Mononuclear cell (primary cell): ENCODE measurements around the genes CTIF and C18orf32.

GRCh38 chr18:47929658-47930127, 766 bp downstream of the SMAD2 start:
- RRBS: no CpG with 5 or more reads among the region's 11 CpGs

DNA sequence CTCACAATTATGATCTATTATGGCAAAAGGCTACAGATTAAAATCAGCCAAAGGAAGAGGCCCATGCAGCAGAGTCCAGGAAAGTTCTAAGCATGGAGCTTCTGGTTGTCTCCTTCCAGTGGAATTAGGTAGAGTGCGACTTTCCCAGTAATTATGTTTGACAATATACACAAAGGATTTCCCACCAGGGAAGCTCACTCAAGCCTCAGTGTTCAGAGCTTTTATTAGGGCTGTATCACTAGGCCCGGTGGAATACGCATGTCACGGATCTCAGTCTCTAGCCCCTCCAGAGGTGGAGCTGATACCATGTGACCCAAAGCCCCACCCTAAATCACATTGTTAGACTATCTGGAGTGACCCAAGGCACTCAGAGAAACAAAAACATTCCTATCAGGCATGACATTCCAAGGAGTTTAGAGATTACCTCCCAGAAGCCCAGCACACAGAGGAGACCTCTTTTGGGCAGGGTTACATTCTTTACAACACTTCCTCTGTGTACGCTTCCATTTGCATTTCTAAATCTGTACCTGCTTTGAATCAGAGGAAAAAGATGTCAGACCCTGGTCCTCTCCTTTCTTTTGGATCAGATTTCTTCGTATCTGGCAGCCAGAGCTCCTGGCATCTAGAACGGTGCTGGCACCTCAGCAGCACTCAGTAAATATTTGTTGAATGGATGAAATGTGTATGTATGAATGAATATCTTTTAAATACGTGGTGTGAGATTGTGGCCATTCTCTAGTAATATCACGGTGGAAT, 37.6 kb upstream of the SMAD2 start:
- RRBS: no CpG with 5 or more reads among the region's 9 CpGs

DNA sequence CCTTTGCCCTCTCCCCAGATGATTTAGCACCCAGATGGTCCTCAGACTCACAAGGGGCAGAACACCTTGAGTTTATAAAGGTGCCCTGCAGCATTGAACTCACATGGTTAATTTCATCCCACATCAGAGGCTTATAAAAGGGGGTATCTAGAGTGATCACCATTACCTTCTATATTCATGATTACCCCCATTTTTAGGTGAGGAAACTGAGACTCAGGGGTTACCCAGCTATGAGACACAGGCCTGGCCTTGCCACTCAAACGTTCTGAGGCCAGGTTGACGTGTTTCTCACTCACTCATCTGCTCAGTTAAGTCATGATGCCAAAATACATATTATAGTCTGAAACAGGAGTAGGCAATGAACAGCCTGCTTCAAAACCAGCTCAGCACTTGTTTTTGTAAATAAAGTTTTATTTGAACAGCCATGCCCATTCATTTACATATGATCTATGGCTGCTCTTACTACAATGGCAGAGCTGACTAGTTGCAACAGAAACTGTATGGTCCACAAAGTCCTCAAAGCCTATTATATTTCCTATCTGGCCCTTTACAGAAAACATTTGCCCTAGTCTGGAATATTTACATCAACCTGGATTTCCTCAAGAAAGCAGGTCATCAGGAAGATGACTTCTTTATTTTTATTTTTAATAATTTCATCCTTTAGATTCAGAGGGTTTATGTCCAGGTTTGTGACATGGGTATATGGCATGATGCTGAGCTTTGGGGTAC, 74.1 kb upstream of the SMAD2 start:
- RRBS: no CpG with 5 or more reads among the region's 2 CpGs

GRCh38 chr18:48039820-48041167, 109.8 kb upstream of the SMAD2 start:
- RRBS: 93% methylated on average over 5 of the region's 47 CpGs

DNA sequence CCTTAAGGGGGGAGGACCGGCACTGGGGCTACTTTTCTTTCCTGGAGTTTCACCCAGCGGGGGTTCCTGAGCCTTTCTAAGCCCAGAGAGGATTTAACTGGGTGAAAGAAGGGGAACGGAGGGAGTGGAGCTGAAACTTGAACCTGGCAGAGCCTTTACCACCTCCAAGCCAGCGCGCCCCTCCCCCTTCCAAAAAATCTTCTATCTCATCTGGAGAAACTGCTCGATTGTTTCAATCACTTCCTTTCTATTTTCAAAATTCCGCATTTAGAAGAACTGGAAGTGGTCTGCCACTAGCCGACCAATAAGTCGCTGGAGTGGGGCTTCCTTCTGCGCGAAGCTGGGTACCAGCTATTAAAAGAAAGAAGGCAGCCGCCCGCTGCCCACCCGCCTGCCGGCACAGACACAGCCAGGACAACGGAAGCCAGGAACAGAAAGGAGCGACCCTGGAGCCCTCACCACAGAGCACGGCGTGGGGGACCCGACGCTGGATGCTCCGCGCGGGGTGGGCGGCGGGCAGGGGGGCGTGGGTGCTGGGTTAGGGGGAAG, 205.2 kb upstream of the SMAD2 start:
- RRBS: no CpG with 5 or more reads among the region's 27 CpGs

- RRBS: no CpG with 5 or more reads among the region's 6 CpGs
Measured at GRCh38 chr18:48167810-48168257, 237.4 kb upstream of the SMAD2 start.

- RRBS: no CpG with 5 or more reads among the region's 6 CpGs
Measured at GRCh38 chr18:48449188-48449693, 40.1 kb upstream of the ZBTB7C start.

DNA sequence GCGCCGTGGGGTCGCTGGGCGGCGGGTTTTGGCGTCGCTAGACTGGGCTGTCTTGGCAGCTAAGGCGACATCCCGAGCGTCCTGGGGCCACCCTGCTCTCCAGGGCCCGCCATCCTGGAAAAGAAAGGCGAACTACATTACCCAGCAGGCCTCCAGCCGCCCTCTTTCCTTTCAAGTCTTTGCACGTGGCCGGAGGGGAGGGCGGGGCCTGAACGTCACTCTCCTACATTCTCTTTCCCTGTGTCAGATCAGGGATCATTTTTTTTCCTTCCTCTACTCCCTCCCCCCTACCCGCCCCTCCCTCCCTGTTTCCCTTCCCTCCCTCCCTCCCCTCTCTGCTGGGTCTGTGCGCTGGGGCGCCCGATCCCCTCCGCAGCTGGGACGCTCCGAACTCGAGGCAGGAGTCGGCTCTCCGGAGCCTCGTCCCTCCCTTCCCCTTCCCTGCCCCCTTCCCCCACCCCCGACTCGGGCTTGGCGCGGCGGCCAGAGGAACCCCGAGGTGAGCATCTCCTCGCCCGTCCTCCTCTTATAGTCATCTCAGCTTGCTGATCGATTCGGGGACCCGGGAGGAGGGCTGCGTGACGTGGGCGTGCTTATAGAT, at the start of gene CTIF:
TSS of gene CTIF (plus strand) at position 218 of the 601 bp plus-strand sequence.
- RRBS: no CpG with 5 or more reads among the region's 42 CpGs

DNA sequence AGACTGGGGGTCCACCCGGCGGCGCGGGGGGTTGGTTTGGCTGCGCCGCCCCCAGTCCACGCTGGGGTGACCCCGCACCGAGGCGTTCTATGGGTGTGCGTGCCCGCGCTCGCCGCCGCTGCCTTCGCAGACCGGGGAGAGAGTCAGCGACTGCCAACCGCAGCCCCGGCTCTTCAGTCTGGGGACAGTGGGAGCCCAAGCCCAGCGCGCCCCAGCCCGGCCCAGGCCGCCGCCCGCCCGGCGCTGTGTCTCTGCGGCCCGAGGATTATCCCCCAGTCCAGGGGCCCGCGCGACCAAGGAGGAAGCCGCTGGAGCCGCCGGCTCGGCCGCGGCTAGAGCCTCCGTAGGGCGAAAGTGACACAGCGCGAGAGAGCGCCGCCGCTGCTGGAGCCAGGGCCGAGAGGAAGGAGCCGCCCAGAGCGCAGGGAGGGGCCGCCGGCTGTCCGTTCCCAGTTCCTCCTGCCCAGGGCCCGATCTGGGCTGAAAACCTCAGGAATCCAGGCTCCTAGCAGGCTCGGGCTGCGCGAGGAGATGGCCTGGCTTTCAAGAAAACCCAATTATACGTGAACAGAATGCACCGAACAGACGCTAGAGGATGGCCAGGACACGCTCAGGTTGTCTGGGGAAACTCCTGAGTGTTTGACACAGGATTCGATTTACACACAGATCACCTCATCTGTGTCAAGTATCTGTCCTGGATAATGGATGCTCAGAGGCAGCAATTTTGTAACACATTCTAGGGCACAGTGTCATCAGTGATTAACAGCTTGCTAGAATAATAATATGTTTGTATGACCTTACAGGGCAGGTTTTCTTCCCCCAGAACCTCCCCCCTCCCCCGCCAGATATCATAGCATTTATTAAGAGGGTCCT, 2.4 kb downstream of the CTIF start:
- RRBS: 2% methylated on average over 28 of the region's 63 CpGs

- RRBS: no CpG with 5 or more reads among the region's 19 CpGs
Measured at GRCh38 chr18:48553125-48553745, 14.4 kb downstream of the CTIF start.

- RRBS: 96% methylated on average over 3 of the region's 20 CpGs
Measured at GRCh38 chr18:48615880-48616506, 77.2 kb downstream of the CTIF start.

DNA sequence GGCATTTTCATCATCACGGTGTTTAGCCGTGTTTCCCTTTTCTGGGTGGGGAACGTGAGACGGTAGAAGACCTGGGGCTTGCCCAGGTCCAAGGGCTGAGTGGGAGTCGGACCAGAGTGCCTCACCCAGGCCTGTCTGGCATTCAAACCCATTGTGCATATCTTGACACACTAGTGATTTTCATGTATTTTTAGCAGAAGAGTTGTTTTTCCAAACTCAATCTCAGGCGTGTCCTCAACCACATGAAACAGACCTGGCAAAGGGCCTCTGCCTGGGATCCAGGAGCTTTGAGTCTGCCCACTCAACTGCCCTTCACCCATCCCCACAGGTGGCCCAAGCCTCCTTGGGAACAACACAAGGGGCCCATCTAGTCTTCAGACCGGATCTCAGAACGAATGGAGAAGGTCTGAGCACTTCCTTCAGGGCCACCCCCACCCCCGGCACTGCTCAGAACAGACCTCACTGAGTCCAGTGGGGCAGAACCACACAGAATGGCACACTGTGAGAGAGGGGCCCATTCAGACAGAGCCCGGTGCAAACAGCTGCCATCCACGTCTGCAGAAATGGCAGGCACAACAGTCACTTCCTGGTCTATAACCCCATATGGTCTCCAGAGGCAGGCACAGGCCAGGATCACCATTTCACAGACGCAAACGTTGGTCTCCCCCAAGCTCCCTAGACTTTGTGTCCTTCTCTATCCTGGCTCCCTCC, 149.9 kb downstream of the SMAD7 start:
- RRBS: 86% methylated on average over 4 of the region's 13 CpGs

GRCh38 chr18:48868402-48868761, 82.4 kb downstream of the SMAD7 start:
- RRBS: no CpG with 5 or more reads among the region's 4 CpGs

- RRBS: no CpG with 5 or more reads among the region's 13 CpGs
Measured at GRCh38 chr18:48937285-48938390, 13.1 kb downstream of the SMAD7 start.

- RRBS: 1% methylated on average over 40 of the region's 97 CpGs
Measured at GRCh38 chr18:48949706-48950653, 785 bp downstream of the SMAD7 start.

DNA sequence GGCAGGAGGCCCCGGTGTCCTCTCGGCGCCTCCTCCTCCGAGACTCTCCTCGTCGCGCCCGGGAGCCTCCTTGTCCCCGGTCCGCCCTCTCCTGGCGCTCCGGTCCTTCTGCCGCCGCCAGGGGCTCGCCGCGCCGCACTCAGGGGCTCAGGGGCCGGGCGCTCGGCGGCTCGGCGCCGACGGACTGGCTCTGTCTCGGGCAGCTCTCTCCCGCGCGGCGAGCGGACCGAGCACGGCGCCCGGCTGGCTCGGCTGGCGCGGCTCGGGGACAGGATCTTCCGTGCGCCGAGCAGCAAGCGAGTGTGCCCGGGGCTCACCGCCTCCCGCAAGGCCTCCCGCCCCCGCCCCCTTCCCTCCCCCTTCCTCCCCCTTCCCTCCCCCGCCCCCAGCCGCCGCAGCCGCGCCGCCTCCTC, 958 bp upstream of the SMAD7 start:
- RRBS: 1% methylated on average over 41 of the region's 55 CpGs

DNA sequence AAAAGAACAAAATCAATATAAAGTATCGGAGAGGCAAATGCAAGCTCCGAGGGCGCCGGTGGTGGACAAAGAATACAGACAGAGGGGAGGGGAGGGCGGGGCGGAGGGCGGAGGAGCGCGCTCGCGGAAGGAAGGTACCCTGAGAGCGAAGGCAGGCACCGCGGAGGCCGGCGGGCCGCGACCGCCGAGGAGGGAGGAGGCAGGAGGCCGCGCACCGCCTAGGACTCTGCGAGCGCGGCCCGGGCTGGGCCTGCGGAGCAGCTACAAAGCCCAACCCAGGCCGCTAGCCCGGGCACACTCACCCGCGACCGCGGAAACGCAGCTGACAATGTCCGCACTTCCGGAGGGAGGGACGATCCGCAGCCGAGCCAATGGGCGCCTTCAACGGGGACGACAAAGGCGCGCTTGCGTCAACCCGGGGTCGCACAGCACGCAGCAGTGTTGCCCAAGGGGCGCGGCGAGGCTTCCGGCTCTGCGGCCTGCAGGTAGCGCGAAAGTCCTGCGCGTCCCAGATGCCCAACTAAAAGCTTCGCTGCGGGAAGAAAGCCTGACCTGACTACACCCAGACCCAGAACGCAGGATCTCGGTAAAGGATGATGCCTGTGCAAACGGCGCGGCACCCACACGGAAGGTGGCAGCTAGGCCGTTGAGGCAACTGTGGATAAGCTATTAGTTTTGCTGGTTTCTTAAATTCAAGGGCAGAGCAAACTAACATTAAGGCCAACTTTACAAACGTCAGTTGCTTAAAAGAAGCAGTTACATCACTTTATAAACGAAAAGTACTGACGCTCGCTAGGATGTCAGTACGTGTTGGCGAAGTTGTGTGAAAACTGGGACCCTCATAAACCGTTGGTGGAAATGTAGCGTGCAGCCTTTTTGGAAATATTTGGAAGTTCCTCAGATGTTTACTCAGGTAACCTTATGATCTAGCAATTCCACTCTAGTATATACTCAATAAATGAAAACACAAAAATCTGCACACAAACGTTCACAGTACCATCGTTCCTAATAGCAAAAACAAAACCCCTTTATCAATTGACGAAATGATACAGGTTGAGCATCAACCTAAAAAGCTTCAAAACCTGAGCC, at the start of gene C18orf32:
TSS of gene C18orf32 (minus strand) at position 330 of the 1,089 bp plus-strand sequence.
- RRBS: 2% methylated on average over 38 of the region's 78 CpGs

DNA sequence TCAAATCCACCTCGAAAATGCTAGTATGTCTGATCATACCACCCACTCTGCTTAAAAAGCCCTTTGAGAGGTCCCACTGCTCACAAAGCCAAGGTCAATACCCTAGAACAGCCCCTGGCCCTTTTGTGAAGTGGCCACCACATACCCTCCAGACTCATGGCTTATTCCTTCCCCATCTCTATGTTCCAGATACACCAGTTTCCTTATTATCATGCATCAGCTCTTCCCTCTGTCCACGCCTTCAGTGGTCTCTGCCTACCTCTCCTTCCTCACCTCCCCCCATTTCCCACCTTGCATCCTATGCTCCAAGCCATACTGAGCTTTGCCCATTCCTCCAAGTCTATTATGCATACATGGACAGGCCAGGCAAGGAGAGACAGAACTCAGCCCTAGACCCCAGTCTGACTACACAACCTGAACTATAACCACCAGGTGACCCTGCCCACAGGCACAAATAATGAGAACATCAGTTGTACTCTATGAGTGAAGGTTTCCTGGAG, 172.7 kb upstream of the ACAA2 start:
- RRBS: no CpG with 5 or more reads among the region's 2 CpGs

GRCh38 chr18:50097492-50098146, 97.3 kb downstream of the MYO5B start:
- RRBS: no CpG with 5 or more reads among the region's 6 CpGs